SK-N-MC (cell line): Measurements from ENCODE around the genes TNFSF13 and SOX15.

DNA sequence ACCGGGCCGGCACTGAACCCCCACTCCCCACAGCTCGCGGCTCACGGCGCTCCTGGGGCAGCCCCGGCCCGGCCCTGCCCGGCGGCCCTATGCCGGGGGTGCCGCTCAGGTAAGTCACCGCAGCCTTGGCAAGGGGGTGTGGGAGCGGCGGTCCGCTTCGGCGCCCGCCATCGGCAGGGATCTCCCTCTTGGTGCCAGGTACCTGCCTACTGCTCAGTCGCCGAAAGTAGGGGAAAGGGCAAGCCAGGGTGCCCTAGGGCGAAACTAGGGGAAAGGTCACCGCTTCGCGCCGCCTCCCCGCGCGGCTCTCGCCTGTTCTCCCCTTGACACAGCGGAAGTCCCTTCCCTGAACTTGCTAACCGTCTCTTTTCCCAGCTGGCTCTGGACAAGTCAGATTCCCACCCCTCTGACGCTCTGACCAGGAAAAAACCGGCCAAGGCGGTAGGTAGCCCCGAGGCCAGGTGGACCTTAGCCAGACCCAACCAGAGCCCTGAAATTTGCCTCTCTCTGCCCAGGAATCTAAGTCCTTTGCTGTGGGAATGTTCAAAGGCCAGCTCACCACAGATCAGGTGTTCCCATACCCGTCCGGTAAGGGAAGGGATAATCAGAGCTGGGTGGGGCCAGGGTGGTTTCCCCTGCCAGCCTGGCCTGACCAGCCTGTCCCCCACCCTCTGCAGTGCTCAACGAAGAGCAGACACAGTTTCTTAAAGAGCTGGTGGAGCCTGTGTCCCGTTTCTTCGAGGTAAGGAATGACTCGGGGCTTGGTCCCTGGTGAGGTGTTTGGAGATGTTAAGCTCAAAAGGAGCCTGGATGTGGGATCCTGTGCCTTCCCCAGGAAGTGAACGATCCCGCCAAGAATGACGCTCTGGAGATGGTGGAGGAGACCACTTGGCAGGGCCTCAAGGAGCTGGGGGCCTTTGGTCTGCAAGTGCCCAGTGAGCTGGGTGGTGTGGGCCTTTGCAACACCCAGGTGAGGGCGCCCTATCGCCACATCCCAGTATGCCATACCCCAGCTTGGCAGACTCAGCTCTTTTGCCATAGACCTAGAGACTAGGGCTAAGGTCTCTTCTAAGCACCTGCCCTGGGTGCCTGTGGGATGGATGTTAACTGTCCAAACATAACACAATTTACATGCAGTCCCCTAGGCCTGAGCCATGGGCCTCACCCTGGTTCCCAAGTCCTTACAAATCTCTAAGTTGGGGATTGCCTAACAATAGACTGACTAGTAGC, 766 bp downstream of the ACADVL start:
- RRBS: no CpG with 5 or more reads among the region's 48 CpGs

DNA sequence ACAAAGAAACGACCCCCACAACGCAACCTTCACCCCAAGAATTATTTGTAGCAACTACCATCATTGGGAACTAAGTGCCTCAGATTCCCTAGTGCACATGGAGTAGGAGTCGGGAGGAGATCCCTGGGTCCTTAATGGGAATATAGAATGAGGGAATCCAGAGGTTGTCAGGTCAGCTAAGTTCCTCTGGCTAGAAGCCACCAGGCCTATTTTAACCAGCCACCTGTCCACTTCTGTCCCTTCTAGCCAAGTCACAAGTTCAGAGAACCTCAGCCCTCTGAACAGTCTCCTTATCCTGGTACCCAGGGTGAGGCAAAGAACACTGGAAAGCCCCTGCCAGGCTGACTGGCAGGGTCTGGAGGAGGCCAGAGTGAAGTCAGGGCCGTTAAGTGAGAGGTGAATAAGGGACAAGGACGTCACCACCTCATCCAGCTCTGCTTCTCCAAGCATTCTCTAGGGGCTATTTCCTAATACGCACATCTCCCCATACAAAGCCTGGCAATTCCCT, 2.8 kb downstream of the CTDNEP1 start:
- RRBS: no CpG with 5 or more reads among the region's 6 CpGs

DNA sequence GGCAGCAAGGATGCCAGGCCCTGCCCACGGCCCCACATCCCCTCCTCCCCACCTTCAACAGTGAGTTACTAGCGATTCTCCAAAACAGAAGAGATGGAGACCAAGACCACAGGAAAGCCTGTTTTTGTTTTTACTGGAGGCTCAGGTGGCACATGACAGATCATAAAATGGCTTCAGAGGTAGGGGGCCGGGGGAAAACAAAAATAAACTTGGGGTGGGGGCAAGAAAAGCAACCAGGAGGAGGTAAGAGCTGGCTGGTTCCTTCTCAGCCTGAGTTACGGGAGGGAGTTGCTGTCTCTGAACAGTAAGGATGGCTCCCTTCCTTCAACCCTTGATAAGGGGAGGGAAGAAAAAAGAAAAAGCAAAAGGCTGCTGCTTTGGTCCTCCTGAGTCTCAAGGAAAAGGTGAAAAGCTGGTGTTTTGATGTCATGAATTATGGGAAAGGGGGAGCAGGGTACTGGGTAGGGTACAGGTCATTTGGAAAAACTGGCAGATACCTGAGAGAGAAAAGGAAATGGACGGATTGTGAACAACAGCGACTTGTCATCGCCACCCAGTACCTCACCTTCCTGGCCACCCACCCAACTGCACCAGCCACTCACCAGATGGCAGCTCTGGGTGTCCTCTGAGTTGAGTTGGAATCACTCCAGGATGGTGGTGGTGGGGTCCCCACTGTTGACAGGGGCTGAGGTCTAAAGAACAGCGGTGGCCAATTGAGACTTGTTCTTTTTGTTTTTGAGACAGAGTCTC, 6.1 kb downstream of the YBX2 start:
- RRBS: no CpG with 5 or more reads among the region's 8 CpGs

DNA sequence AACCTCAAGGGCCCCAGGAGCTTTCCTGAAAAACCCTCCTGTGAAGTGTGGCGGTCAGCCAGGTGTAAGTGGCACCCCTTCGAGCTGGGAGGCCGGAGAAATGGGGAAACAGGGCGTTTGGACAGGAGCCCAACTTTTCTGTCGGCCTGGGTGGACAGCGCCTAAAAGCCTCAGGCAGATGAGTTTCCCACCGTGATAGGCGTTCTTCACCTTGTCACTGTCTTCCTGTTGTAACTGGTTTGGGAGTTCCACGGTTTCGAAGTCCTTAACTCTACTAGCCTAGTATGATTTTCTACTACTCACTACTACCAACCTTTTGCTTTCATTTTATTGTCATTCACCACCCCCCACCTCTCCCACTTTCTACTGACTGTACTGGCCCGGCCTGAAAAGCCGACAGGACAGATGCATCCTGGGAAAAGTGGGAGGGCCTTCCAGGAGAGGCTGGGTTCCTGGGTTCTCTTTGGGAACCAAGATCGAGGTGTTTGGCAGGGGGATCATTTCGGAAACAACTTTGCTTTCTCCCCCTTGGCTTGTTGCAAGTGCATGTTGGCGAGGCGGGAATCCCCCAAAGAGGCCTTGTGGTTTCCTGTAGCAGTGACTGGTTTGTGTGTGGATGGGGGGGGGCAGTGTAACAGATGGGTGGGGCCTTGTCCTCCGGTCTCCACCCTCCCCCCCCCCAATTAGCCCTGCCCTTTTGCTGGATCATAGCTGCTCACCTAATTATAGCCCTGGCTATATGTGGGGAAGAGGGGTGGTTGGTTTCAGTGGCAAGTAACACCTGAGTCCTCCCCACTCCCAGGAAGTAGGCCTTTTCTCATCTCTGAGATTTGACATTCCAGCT, 1.3 kb downstream of the EIF5A start:
- RRBS: no CpG with 5 or more reads among the region's 17 CpGs

DNA sequence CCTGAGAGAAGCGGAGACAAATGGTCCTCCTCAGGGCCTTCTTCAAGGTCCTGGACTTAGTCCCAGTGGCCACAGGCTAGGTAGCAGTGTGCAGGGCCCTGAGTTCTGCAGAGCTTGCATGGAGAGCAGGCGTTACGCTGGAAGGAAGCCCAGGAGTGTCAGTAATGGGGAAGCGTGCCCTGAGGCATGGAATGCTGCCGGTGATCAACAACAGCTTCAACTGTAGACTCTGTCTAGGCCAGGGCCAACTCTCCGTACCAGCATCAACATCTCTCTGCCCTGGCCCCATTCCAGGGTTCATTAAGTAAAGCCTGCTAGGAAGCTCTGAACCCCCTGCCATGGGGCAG, 591 bp upstream of the TNK1 start:
- RRBS: no CpG with 5 or more reads among the region's 6 CpGs

GRCh38 chr17:7392861-7393569, 1.3 kb downstream of the PLSCR3 start:
- RRBS: 92% methylated on average over 10 of the region's 39 CpGs

GRCh38 chr17:7445205-7445998, 541 bp downstream of the CHRNB1 start:
- RRBS: no CpG with 5 or more reads among the region's 48 CpGs

- RRBS: no CpG with 5 or more reads among the region's 20 CpGs
Measured at GRCh38 chr17:7496395-7497175, 15.3 kb downstream of the SLC35G6 start.

DNA sequence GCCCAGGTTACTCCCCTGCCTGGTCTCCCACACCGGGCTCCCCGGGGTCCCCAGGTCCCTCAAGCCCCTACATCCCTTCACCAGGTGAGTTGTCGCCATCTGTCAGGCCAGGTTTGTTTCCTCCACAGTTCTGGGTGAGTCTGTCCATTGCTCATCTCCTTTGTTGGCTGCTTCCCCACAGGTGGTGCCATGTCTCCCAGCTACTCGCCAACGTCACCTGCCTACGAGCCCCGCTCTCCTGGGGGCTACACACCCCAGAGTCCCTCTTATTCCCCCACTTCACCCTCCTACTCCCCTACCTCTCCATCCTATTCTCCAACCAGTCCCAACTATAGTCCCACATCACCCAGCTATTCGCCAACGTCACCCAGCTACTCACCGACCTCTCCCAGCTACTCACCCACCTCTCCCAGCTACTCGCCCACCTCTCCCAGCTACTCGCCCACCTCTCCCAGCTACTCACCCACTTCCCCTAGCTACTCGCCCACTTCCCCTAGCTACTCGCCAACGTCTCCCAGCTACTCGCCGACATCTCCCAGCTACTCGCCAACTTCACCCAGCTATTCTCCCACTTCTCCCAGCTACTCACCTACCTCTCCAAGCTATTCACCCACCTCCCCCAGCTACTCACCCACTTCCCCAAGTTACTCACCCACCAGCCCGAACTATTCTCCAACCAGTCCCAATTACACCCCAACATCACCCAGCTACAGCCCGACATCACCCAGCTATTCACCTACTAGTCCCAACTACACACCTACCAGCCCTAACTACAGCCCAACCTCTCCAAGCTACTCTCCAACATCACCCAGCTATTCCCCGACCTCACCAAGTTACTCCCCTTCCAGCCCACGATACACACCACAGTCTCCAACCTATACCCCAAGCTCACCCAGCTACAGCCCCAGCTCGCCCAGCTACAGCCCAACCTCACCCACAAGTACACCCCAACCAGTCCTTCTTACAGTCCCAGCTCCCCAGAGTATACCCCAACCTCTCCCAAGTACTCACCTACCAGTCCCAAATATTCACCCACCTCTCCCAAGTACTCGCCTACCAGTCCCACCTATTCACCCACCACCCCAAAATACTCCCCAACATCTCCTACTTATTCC, 32.0 kb downstream of the SLC35G6 start:
- RRBS: 96% methylated on average over 1 of the region's 24 CpGs

DNA sequence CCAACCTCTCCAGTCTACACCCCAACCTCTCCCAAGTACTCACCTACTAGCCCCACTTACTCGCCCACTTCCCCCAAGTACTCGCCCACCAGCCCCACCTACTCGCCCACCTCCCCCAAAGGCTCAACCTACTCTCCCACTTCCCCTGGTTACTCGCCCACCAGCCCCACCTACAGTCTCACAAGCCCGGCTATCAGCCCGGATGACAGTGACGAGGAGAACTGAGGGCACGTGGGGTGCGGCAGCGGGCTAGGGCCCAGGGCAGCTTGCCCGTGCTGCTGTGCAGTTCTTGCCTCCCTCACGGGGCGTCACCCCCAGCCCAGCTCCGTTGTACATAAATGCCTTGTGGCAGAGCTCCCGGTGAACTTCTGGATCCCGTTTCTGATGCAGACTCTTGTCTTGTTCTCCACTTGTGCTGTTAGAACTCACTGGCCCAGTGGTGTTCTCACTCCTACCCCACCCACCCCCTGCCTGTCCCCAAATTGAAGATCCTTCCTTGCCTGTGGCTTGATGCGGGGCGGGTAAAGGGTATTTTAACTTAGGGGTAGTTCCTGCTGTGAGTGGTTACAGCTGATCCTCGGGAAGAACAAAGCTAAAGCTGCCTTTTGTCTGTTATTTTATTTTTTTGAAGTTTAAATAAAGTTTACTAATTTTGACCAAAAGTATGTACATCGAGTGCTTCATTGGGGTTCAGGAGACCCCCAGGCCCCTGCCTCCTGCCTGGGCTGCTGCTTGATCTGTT, 32.9 kb downstream of the SLC35G6 start:
- RRBS: no CpG with 5 or more reads among the region's 20 CpGs

DNA sequence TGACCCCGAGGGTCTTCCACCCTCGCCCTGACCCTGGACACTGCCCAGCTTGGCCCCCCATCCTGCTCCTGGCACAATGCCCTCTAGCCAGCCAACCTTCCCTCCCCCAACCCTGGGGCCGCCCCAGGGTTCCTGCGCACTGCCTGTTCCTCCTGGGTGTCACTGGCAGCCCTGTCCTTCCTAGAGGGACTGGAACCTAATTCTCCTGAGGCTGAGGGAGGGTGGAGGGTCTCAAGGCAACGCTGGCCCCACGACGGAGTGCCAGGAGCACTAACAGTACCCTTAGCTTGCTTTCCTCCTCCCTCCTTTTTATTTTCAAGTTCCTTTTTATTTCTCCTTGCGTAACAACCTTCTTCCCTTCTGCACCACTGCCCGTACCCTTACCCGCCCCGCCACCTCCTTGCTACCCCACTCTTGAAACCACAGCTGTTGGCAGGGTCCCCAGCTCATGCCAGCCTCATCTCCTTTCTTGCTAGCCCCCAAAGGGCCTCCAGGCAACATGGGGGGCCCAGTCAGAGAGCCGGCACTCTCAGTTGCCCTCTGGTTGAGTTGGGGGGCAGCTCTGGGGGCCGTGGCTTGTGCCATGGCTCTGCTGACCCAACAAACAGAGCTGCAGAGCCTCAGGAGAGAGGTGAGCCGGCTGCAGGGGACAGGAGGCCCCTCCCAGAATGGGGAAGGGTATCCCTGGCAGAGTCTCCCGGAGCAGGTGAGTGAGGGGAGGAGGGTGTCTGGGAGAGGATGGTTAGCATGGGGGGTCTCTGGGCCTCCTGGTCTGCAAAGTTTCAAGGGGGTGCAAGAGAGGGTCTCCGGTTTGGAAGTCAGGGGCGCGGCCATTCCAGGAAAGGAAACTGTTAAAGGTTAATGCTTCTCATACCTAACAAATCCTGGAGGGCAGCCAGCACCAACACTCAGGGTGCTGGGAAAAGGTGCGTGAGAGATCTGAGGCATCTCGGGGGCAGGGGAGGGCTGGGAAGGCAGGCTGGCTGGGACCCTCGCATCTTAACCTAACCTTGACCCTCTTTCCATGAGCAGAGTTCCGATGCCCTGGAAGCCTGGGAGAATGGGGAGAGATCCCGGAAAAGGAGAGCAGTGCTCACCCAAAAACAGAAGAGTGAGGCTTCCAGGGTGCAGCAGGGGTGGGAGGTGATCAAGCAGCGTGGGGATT, at the start of gene TNFSF13:
Gene TNFSF13, plus strand, starts transcription at position 159 of the 1,165 bp plus-strand sequence.
- RRBS: 68% methylated on average over 4 of the region's 24 CpGs

- RRBS: no CpG with 5 or more reads among the region's 4 CpGs
Measured at GRCh38 chr17:7571906-7572265, 739 bp upstream of the EIF4A1 start.

DNA sequence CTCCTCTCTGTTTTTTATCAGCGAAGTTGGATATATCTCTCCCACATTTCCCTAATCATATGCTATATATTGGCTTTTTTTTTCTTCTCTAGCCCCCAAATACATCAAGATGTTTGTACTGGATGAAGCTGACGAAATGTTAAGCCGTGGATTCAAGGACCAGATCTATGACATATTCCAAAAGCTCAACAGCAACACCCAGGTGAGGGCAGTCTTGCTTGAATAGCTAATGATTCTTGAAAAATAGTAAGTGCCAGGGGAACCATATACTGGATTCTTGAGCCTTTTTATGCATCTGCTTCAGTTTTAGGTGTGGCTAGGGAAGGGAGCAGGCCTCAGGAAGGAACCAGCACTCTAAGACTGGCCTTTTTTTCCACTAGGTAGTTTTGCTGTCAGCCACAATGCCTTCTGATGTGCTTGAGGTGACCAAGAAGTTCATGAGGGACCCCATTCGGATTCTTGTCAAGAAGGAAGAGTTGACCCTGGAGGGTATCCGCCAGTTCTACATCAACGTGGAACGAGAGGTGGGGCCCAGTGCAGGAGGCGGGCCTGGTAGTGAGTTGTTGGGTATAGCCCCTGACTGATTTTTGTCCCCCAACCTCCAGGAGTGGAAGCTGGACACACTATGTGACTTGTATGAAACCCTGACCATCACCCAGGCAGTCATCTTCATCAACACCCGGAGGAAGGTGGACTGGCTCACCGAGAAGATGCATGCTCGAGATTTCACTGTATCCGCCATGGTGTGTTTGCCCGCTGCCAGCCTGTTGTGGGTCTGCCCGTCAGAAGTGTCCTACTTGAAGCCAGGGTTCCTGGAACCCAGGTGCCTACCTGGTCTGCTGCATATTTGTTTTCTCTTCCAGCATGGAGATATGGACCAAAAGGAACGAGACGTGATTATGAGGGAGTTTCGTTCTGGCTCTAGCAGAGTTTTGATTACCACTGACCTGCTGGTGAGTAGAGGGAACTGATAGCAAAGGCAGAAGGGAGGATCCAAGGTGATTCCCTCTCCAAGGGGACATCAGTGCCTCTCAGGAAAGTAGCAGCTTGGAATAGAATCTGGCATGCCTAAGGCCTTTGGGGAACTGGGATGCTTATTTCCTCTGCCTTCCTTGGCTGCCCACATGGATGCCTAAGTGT, 2.1 kb upstream of the CD68 start:
- RRBS: no CpG with 5 or more reads among the region's 17 CpGs

GRCh38 chr17:7589823-7590630, at the start of gene SOX15:
Gene SOX15, minus strand, starts transcription at chr17:7590094.
- RRBS: 80% methylated on average over 10 of the region's 27 CpGs

DNA sequence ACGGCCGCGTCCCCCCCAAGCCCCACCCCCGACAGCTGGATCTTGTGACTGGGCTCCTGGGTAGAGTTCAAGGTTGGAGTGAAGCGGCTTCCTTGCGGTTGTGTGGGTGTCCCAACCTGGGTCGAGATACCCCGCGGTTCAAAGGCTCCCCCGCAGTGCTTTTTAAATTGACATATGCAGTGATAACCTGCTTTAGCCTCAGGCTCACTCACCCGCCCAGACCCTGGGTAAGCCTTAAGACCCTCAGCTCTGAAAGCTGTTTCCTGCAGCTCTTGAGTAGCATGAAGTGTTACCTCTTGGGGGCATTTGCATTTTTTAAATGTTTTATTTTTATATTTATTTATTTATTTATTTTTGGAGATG, 285 bp upstream of the SAT2 start:
- RRBS: no CpG with 5 or more reads among the region's 11 CpGs

GRCh38 chr17:7674764-7675328, 12.4 kb downstream of the TP53 start:
- RRBS: no CpG with 5 or more reads among the region's 17 CpGs

GRCh38 chr17:7767604-7768169, 50.1 kb downstream of the DNAH2 start:
- RRBS: no CpG with 5 or more reads among the region's 23 CpGs

DNA sequence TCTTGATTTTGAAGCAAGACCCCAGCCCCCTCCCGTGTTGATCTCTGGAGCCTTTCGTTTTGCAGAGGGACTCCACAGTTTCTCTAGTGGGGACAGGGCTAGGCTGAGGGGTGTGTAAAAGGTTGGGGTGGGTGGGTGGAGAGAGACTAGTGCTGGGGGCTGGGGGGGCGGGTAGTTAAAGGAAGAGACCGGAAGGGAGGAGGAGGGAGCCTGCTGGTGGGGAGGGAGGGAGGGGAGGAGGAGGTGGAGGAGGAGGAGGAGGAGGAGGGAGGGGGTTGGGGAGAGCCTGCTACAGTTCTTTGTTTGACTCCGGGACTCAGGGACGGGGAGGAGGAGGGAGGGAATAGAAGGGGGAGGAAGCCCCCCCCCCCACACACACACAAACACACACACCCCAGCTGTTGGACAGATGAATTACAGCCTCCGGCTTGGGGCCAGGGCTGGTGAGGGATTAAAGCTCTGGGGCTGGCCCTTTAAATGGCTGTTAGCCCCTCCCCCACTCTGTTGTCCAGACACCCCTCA, 4.1 kb downstream of the KDM6B start:
- RRBS: no CpG with 5 or more reads among the region's 7 CpGs

GRCh38 chr17:7843590-7843897, 9.5 kb downstream of the KDM6B start:
- RRBS: 0% methylated on average over 11 of the region's 29 CpGs

DNA sequence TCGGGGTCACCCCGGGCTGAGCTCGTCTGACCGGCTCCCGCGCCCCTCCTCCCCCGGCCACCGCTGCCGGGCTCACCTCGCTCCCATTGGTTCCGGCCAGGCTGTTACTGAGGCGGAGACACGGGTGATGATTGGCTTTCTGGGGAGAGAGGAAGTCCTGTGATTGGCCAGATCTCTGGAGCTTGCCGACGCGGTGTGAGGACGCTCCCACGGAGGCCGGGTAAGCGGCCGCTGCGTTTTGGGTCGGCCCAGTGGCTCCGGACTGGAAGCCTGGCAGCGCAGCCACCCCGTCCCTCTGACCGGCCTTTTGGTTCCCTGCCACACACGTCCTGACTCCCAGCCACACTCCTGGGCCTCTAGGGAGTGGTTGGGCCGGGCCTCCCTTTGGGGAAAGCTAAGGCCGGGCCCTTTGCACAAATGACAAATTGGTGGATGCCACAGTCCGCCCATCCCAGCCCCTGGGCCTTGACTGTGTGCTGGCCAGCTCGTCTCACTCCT, 10.0 kb upstream of the TMEM88 start:
- RRBS: 12% methylated on average over 13 of the region's 32 CpGs